Temporal lobe (tissue), 2 donors: ENCODE results near the genes SLC35A1 and GJA10.

- RAMPAGE, long total RNA: no peak
Observed at GRCh38 chr6:87472320-87473293, at the start of gene SLC35A1. SLC35A1 (plus strand) TSS chr6:87472974.

GRCh38 chr6:87731682-87732239 is 29.7 kb upstream of the AKIRIN2 start:
- RAMPAGE, long total RNA: no peak

DNA sequence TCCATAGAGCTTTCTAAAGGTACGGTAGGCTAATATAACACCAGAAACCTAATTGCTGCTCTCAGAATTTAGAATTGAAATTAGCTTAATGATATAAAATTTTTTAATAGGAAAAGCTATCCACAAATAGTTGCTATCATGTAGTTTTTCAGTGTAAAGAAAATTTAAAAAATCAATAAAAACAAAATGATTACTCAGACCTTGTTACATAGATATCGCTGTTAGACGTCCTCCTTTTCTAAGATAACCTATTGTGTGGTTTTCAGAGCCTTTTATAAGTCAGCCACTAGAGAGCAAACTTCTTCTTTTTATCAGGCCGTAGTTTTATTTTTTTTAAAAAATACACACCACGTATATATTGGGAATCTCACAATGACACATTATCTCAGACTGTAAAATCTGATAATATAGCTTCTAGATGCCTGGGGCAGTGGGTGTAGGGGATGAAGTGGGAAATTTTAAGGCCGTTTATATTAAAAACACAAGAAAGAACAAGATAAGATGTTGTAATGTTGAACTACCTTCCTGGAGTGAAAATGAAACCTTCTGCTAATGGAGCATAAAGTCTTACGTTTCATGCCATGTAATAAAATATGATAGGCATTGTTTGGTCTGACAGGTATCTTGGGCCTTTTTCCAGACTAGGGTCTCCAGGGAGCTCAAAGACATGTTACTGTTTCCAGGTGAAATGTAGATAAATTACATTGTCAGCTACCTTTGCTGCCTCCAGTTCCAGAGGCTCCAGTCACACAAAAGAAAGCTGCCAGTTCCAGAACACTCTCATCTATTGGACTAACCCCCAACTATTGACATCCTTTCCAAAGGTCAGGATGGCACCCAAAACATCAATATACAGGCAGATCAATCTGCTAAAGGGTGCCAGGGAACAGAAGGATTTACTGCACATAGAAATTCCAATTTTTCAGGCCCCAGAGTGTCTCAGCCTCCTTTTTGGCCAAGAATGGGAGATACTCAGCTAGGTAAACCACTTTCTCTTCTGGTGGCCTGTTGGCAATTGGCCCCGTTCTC is 130.1 kb upstream of the AKIRIN2 start:
- RAMPAGE, long total RNA: no peak

- RAMPAGE, long total RNA: no peak
Observed at GRCh38 chr6:87922573-87923572, 124.8 kb upstream of the SPACA1 start.

DNA sequence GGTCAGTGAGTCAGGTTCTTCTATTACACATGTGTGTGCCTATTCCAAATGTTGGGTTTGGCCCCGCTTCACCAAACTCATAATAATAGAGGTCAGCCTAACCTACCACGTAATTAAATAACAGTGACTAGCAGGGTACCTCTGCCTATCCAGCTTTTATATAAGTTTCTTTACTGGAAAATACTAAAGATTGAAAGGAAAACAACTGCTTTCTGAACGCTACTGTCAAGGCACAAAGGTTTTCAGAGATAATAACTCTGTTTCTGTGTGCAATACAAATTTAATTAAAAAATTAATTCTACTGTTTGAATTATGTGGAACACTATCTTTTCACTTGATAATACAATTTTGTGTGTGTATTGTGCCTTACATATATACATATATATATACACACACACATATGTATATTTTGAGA is 19.5 kb upstream of the RNGTT start:
- RAMPAGE, long total RNA: no peak

GRCh38 chr6:89079510-89080026 is 983 bp upstream of the PNRC1 start:
- RAMPAGE, long total RNA: no peak

GRCh38 chr6:89081277-89082354 is 1.1 kb downstream of the PNRC1 start:
- RAMPAGE, long total RNA: no peak

DNA sequence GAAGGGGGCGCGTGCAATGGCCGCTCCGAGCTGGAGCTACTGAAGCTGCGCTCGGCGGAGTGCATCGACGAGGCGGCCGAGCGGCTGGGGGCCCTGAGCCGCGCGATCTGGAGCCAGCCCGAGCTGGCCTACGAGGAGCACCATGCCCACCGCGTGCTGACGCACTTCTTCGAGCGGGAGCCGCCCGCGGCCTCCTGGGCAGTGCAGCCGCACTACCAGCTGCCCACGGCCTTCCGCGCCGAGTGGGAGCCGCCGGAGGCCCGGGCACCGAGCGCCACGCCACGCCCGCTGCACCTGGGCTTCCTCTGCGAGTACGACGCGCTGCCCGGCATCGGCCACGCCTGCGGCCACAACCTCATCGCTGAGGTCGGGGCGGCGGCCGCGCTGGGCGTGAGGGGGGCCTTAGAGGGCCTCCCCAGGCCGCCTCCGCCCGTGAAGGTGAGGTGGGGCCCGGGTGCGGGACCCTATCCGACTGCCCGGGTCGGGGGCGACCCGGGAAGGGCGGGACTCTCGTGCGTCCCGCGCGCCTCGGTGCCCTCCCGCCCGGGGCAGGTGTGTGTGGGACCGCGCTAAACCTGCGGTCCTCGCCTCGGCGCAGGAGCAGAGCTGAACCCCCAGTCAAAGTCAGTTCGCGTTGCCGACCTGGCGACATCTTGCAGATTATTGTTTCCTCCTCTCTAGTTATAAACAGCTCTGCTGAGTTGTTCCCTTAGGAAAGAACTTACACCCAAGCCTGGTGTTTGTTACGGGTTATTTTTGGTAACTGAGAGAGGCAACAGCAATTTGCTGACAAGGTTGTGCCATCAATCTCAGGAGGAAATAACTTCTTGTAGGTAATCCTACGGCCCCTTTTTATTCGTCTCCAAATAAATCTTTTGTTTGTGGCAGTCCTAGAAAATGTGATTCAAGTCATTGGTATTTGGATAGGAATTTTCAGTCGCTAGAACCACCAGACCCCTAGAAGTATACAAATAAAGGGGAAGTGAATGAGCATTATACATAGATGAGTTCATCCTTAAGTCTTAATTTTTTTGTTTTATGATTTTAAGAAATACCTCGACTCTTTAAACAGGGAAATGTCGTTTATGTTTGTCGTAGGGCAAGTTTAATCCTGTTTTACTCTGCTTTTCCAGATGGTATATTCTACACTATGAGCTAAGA is 697 bp downstream of the PM20D2 start:
- RAMPAGE, long total RNA: no peak

DNA sequence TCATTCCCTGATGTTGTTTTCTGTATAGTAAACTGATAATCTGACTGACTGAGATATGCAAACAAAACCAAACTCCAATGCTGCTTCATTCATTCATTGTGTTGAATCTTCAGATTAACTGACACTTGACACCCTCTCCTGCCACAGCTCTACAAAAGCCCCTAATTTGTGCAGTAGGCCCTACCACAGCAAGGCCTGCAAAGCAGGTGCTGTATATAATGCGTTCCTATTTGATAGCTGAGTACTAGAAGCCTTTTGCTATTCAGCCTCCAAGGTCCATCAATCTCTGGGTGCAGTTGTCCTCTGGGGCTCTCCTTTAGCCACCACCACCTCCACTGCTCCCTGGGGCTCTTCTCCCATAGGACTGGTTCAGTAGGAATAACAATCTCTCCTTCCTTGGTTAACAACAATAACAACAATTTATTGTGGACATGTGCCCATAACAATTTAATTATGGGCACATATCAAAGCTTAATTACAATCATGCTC is 1.6 kb upstream of the UBE2J1 start:
- RAMPAGE, long total RNA: no peak

DNA sequence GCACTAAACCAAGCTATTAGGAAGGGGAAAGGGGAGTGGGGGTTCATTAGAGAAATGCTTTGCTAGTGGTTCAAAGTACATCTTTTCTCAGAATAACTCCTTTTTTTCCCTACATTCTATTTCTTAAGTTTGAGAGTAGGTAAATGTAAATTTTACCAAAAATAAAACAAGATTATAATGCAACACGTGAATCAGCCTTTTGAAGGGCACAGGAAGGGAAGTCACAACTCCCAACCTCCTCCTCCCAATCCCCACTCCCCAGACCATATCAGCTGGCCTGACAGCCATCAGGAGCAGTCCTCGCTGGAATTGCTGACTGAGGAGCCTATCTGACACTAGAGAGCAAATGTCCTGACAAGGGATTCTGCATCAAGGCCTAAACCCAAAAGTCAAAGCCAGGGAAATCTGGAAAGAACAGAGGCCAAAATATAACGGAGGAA is 2.7 kb downstream of the RRAGD start:
- RAMPAGE, long total RNA: no peak

DNA sequence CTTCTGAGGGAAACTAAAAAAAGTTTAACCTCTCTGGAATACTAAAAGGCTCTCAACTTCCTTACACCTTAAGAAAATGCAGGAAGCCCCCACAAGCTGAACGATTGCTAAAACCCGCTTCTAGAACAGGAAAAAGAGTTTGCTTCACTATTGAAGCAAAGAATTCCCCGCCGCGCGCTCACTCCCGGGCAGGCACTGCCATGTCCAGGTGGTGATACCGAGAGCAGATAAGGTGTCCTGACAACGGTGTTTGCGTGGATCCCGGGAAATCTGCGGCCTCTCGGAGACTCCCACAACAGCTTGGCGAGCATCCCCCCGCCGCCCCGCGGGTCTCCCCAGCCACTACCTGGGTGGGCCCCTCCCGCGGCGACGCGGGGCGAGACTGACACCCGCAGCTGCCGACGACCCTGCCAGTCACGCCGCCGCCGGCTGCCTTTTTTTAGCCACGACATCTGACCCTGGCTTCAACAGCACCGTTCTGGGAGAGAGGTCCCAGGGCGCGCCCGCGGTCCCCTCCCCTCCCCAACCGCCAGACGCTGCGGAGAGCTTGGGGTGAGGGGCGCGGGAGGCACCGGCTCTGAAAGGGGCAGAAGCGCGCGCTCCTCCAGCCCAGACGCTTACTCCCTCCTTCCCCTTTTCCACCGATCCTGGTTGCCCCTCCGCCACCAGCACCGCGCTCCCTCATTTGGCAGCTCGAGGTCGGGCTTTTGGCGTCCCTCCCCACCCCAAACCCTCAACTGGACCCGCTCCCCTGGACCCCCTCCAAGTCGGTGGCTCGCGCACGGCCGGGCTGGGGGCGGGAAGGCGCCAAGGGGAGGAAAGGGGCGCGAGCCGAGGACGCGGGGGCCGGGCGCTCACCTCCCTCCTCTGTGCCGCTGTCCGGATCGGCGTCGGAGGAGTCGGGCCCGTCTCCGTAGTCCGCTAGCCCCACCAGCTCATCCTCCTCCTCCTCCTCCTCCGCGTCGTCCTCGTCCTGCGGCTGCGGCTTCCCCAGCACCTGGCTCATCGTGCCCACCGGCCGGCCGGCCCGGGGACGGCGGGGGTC is 763 bp downstream of the RRAGD start:
- RAMPAGE, long total RNA: no peak

GRCh38 chr6:89623198-89623533 is 15.4 kb downstream of the LYRM2 start:
- RAMPAGE, long total RNA: no peak

DNA sequence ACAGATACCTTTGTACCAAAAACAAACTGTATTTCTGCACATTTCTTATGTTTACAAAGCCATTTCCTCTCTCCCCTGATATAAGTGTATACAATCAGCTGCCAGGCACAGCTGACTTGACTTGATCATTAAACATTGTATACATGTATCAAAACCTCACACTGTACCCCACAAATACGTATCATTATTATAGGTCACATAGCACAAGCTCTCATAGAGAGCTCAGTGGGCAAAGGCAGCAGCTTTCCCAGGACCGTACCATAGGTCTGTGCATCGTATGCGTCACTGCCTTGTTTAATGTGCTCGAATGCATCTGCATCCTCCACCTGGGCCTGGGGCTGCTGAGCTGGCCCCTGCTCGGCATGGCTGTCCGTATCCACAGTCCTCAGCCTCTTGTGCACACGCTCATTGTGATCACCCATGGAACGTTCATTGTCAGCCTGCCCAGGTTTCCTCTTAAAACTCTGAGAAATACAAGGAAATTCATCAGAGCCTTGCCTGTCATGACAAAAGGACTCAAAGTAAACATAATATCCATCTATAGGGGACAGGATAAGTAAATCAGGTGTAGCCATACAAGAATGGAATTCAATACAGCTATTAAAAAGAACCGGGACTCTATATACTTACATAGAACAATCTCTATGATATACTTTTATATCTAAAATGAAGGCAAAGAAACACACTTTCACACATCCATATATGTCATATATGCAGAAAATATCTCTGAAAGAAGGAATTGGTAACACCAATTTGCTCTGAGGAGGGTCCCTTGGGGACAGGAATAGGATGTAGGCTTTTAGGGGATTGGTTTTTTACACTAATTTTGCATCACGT is 17.2 kb upstream of the LYRM2 start:
- RAMPAGE, long total RNA: no peak

GRCh38 chr6:89657933-89658970 is 19.7 kb upstream of the LYRM2 start:
- RAMPAGE, long total RNA: no peak

GRCh38 chr6:89671980-89672382 is 33.4 kb upstream of the LYRM2 start:
- RAMPAGE, long total RNA: no peak

- RAMPAGE, long total RNA: no peak
Observed at GRCh38 chr6:89894053-89894576, at the start of gene GJA10. GJA10 (plus strand) TSS chr6:89894469.

DNA sequence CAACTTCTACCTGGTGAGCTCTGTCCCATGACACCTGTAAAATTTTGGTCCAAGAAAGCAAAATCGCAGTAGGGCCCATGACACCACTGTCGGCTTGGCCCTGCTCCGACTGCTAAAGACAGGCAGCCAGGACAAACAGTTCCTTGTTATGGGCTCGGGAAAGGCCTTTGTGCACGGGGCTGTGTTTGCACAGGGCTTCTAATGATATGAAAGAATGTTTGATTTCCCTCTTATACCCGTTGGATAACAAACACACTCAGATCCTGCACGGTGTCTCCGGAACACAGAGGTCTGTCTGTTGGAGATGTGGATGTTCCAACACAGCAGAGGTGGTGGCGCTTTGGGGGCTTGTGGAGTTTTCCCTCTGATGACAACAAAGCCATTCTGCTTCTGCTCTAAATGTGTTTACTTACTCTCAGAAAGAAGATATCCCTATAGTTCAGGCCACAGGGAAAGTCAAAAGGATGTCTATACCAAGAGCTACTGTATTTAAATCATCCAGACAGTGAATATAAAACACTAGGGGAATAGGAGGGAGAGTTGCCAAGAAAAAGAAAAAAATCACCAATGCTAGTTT is 47.2 kb downstream of the GJA10 start:
- RAMPAGE, long total RNA: no peak

- RAMPAGE, long total RNA: no peak
Observed at GRCh38 chr6:90009965-90010253, 115.6 kb downstream of the GJA10 start.

GRCh38 chr6:90184802-90185564 is 111.7 kb downstream of the BACH2 start:
- RAMPAGE, long total RNA: no peak

DNA sequence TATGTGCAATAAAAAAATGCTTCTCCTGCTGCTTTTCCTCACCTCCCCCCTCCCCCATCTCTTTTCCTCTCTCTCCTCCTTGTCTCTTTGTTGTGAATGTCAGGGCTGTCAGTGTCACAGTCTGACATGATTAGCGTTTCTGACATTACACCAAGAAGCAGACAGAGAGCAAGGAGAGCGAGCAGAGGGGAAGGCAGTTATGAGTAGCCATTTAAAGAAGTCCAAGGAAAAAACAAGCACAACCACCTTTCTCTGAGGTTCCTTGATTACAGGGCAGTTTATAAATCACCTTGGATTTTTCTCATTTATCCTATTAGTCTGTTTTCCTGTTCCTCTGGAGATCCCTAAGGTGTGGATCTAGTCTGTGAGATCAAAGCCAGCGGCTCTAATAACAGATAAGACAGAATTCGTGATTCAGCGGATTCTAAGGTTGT is 101.5 kb downstream of the BACH2 start:
- RAMPAGE, long total RNA: no peak